Temporal lobe (tissue), 2 donors: ENCODE results near the genes TNS3 and FIGNL1.

DNA sequence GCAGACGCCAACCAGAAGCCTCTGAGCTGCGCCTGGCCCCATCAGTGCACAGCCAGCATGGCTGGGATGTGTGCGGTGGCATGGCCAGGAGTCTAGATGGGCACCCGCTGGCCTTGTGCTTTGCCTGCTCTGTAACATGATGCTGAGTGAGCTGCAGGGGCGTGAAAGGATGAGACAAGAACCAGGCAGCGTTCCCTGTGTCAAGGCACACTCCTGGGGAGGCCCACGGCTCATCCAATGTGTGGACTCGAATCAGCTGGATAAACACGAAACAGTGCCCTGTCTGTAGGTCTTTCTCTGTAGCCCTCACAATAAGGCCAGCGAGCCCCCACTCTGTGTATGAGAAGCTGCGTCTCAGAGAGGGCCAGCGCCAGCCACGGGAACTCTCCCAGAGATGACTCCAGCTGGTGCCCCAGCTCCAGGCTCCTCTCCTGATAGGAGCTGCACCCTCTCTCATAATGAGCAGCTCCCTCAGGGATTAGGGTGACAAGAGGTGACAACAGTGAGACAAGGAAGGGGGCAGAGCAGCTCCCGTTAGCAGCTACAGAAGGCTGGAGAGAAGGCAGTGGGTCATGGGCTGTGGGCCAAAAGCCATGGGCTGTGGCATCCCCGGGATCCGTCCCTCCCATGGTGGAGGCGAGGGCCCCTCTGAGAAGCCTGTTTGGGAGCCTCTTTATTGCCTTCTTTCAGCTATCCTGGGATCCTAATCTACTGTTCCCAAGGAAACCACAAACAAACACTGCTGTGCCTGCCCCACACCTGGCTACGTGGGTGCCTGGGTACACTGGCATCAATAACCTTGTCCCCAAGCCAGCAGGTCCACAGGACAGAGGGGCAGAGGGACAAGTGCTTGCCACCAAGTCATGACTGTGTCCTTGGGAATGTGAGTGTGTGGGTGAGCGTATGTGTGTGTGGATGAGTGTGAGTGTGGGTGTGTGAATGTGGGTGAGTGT is 96.6 kb downstream of the TNS3 start:
- RAMPAGE, long total RNA = no peak

DNA sequence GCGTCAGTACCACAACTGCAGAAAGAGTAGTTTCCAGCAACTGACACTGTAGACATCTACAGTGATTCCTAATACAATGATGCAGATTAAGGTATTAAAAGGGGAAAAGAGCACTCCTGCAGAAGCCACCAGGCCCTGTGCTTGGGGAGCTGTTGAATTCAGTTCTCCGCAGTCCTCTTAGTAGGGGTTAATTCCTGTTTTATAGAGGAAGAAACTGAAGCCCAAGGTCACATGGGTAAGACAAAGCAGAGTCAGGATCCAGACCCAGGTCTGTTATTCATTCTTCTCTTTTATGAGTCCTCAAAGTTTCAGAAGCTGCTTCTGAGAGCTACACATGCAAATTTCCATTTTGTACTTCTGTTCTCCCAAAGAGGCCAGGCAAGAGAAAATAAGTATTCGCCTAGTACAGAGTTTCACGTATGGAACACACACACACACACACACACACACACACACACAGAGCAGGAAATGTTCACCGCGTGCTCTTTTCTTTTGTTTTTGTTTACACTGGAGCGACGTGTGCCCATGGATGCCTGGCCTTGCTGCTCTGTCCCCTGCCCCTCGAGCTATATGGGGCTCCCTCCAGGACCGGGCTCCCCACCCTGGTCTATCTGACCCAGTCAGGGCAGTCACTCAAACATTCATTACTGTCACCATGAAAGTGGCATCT is 84.5 kb downstream of the TNS3 start:
- RAMPAGE, long total RNA = no peak

DNA sequence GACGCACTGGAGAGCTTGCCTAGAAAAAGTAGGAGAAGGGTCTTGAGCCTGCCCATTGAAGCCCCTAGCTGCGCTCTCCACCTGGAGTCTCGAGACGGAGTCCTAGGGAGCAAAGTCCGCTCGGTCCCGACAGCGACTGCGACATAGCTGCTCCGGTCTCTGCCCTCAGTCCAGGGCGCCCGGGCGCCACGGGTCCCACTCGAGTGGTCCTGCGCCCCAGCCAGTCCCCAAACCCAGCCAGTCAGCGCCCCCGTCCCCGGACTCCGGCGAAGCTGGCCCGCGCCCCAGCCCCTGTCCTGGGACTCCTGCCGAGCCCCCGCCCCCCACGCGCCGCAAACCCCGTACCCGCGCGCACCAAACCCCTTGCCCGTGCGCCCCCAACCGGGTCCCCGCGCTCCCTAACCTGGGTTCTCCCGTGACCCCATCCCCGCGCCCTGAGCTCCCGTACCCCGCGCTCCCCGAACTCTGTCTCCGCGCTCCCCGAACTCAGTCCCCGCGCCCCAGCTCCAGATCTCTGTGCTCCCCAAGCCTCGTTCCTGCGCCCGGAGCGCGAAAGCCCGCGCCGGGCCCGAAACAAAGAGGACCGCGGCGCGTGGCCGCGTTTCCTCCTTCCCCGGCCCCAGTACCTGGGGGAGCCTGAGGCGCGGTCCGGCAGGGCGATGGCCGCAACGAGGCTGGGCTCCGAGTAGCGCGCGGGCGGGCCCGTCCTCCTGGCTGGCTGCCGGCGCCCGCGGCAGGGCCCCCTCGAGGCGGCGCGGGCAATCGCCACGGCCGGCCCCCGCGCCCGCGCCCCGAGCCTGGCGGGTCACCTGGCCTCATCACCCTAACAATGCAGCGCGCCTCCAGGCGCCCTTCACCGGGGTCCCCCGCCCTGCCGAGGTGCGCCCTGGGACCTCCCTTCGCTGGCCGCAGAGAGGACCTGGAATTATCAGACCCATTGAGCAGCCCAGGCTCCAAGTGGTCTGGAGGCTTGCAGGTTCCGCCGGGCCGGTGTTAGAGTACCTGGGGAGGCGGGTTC is at the start of gene TNS3:
Gene TNS3, minus strand, starts transcription at position 687 of the 1,018 bp plus-strand sequence.
- RAMPAGE, long total RNA = start-site peak on the minus strand centred at position 689 of the sequence, 69 bp wide, 100 and 5 reads in 2 replicates

GRCh38 chr7:47610048-47610564 is 28.2 kb upstream of the TNS3 start:
- RAMPAGE, long total RNA = no peak

GRCh38 chr7:47734088-47734688 is 152.3 kb upstream of the TNS3 start:
- RAMPAGE, long total RNA = no peak

GRCh38 chr7:47936791-47937794 is 11.2 kb downstream of the PKD1L1 start:
- RAMPAGE, long total RNA = no peak

GRCh38 chr7:48084768-48085494 is 4.1 kb upstream of the UPP1 start:
- RAMPAGE, long total RNA = no peak

DNA sequence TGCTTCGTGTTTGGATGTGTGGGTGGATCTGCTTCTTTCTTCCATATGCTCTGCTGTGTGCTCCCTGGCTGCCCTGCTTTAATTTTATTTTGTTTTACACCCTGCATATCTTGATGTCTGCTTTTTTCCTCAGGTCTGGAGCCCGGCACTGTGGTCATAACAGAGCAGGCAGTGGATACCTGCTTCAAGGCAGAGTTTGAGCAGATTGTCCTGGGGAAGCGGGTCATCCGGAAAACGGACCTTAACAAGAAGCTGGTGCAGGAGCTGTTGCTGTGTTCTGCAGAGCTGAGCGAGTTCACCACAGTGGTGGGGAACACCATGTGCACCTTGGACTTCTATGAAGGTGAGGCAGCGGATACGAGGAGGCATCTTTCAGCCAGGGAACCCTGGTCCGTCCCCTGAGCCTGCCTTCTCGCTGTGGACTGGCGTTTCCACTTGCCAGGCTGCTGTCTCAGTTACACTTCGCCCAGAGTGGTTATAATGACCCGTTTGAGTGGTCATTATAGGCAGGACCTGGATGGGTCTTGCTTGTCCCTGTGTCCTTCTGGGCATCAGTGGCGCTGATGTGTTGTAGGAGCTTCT is 17.8 kb downstream of the UPP1 start:
- RAMPAGE, long total RNA = no peak

DNA sequence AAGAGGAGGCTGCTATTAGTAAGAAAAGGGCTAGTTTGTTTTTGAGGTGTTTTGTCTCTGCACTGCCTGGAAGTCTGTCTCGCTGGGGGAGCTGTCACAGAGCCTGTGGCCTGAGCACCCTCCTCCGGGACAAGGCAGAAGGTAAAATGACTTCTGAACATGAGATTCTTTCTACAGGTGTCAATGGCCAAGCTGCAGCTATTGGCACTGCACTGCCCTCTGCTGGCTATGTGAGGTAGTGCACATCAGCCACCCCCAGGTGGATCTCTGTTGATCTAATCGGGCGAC is 21.0 kb downstream of the UPP1 start:
- RAMPAGE, long total RNA = no peak

DNA sequence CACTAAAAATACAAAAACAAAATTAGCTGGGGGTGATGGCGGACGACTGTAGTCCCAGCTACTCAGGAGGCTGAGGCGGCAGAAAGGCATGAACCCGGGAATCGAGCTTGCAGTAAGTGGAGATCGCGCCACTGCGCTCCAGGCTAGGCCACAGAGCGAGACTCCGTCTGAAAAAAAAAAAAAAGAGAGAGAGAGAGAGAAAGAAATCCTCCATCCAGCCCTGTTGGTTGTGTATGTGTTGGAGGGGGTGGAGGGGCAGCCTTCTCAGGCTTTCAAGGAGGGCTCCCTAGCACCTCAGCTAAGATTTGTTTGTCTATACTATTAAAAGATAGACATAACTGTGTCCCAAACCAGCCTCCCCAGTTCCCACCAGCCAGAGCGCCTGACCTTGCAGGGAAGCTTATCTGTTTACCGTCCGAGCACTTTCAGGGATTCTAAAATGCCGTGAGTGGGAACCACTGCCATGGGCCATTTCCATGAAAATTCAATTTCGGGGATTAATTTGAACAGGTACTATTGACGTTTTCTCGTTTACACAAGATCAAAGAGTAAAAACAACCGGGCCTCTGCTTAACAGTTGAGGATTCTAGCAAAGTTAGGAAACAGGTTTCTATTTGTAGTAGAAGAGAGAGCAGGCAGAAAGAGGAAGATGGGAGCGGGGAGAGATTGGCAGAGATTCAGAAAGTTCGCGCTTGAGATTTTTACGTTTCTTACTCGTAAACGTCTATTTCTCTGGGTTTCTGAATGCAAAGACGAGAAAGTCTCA is 800 bp upstream of the VWC2 start:
- RAMPAGE, long total RNA = no peak

DNA sequence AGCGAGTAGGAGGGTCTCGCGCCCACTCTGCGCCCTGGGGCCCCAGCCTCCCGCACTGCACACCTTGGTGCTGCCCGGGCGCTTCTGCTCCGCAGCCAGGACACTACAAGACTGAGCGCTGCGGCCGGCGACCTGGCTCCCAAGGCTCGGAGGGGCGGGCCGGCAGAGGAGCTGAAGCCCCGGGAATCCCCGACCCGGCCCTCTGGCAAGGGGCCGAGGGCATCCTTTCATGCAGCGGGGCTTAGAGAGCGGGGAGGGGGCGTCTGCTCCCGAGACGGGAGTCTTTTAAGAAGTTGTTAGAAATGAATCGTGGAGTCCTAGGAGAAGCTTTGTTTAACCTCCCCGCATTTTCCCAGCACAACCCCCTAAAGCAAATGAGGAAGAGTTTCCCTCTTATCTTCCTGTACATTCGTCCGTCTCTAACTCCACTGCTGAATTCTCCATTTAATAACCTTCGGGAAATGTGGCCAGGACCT is 1.1 kb downstream of the VWC2 start:
- RAMPAGE, long total RNA = no peak

GRCh38 chr7:49774972-49775628 is 1.7 kb downstream of the VWC2 start:
- RAMPAGE, long total RNA = no peak

DNA sequence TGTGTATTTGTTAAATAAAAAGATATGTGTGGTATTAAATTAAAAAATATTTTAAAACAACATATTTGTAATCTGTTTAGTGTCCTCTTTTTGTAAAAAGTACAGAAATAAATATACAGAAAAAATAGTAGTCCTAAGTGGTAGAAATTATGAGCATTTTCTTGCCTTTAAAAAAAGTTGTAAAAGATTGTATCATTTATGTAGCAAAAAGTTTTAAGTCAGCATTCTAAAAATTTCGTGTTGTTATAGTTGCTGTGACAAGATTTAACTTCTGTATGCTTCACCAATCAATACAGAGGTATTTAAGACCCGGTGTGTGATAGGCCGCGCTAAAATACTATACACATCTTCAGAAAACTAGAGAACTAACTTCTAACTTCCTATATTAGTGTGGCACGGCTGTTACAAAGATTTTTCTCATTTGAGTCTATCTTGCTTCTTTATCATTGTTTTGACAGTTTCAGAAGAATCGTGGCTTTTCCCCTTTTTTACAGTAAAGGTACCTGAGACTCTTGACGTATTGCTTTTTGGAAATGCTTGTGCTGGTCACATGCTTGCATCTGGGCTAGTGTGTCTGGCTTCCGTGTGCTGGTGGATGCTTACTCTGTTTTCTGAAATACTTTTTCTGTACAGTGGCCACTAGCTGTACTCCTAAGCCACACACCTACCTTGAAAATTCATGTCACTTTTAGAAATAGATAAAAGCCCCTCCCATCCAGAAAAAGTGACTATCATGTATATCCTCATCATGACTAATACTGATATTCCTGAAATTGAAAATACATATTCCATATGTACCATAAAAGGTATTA is 12.6 kb downstream of the IKZF1 start:
- RAMPAGE, long total RNA = no peak

- RAMPAGE, long total RNA = no peak
These were observed 38.7 kb downstream of the FIGNL1 start for GRCh38 chr7:50411290-50412044.

GRCh38 chr7:50450170-50450660 is at the start of gene FIGNL1:
Gene FIGNL1, minus strand, starts transcription at chr7:50450350.
- RAMPAGE, long total RNA = start-site peak on the minus strand at chr7:50450331-50450388, 45 and 117 reads in 2 replicates; start-site peak on the plus strand at chr7:50450431-50450466, 21 and 24 reads in 2 replicates

GRCh38 chr7:50502163-50502760 is 52.1 kb upstream of the FIGNL1 start:
- RAMPAGE, long total RNA = no peak

- RAMPAGE, long total RNA = no peak
These were observed 64.1 kb upstream of the DDC start for GRCh38 chr7:50629038-50630033.

GRCh38 chr7:50659910-50660616 is 94.9 kb upstream of the DDC start:
- RAMPAGE, long total RNA = no peak

GRCh38 chr7:50720869-50721686 is 61.6 kb downstream of the GRB10 start:
- RAMPAGE, long total RNA = no peak

DNA sequence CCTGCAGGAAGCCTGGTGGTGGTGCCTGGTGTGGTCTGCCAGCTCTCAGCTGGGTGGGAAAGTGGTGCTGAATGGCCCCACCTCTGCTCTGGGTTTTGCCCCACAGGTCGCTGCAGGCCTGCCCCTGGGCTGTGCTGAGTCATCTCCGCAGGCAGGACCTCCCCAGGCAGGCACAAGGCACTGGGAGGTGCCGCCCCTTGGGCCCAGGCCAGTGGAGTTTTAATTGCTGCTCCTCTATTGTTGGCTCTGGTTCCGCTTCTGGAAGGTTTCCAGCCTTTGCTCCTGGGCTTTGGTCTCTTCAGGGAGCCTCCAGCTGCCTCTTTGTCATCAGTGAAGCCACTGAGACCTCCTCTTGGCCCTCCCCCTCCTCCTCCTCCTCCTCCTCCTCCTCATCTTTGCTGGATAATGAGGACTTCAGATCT is 180.3 kb upstream of the GRB10 start:
- RAMPAGE, long total RNA = no peak